ENCODE results near the gene H2BC4.

DNA sequence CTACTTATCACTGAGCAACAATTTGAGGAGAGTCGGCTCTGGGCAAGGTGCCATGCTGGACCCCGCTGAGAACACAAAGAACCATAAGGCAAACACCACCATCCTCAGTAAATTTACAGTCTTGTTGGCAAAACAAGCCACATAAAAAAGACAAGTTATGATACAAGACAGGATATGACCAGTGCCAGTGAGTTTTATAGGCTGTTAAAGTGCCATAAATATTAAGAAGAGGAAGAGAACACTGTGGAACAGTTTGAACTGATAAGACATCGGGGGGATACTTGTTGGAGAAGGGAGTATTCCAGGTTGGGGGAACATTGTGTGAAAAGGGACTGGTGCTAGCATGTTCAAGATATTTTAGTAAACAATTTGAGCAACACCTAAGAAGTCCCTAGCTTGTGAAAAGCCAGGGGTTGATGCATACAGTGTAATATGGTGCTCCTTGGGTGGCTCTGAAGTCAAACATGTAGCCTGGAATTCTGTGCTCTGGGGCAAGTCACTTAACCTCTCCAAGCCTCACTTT is 25.3 kb upstream of the RIPOR2 start:
- RRBS, 2 experiments, result no CpG with 5 or more reads among the region's 3 CpGs

GRCh38 chr6:24991579-24992041 is 55.9 kb upstream of the RIPOR2 start:
- RRBS, 2 experiments, result no CpG with 5 or more reads among the region's 2 CpGs

DNA sequence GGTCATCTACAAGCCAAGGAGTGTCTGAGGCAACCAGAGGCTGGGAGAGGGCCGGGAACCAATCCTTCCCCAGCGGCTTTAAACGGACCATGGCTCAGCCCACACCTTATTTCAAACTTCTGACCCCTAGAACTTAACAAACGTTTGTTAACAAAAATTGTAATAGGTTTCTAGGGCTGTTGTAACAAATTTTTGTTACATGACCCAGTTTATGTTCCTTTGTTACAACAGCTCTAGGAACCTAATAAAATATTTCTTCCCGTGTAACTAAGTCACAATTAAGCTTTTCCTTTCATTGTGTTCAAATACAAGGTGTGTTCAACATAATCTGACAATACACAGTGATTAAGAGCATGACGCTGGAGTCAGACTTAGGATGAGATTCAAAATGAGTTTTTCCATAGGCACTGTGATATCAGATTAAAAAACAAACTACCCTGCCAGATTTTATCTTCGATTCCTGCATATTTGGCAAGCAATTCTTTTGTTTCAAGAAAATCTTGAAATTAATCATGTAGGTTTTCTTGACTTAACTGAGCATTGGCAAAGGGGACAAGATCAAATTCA is 169.5 kb upstream of the RIPOR2 start:
- RRBS, 2 experiments, result no CpG with 5 or more reads among the region's 7 CpGs

DNA sequence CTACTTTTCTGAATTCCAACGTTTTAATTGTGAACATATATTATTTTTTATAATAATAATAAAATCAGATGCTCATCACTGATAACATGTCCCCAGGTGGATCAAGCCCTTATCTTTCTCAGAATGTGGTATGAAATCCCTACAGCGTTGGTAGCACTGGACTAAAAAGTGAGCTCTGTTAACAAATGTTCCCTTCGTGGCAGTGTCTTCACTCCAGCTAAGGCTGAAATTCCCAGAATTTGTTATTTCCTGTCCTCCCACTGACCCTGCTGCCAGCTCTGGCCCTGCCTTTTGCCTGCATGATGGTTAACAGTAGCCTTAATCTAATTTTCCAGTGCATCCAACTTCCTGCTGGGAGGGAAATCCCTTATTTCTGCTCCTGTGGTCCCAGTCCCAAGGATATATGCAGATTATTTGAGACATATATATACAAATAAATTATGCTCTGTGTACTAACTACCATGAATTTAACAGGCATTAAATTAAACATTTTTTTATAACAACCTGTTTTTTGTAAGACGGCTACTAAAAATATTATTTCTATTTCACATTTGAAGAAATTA is 157.2 kb upstream of the CARMIL1 start:
- RRBS, 2 experiments, result no CpG with 5 or more reads among the region's 4 CpGs

DNA sequence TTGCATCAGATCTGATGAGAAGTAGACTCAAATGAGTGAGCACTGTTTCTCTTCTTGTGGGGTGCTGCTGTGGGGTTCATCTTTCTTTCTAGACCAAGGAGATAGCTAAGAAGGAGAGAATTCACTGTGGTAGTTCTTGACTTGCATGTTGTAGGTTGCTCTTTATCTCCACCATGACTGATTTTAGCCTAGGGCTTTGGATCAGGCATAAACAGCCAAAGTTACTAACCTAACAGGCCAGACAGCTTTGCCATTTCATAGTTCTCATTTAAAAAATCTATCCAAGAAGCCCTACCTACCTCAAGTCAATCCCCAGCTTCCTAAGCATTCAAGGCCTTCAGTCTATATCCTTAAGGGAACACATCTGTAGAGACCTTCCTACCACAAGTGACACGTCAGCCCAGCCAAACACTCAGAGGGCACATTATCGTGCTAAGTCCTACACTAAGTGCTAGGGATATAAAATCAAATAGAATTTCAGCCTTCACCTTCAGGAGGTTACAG is 107.8 kb upstream of the CARMIL1 start:
- RRBS, 2 experiments, result no CpG with 5 or more reads among the region's 2 CpGs

- RRBS, 2 experiments, result 13% methylated on average over 1 of the region's 13 CpGs; no CpG with 5 or more reads in 1 of the 2 experiments
These were observed 717 bp upstream of the CARMIL1 start for GRCh38 chr6:25278450-25278864.

DNA sequence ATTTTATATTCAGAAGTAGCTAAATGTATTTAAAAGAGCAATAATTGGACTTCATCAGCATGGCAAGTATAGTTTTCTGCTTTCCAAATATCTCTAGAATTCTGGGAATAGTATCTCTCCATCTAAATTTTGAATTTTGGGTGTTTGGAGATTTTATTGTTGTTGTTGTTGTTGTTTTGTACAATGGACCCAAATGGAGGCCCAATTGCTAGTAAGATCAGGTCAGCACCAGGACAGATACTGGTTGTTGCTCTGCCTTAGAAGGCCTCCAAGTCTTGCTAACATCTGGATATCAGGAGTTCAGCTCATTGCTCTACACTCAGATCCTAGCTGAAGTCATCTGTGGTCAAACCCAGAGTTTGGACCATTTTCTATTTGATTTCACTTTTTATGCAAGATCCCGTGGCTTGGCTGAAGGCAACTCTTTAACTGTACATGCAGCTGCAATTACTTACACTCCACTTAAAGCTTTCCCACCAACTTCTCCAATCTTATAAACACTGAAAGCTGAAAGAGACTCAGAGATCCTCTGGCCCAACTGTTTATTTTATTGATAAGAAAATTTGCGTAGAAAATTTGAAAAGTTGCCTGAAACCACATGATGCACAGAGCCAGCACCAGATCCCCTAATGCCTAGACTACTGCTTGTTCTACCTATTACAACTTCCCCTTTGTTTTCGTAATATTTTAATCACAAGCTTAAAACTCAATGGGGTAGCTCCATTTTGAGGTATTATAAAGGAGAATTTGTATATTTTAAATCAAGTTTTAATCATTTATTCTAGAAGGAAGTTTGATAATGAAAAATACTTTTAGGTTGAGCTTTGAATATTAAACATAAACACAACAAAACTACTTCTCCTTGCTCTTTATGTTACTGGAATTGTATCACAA is 2.7 kb downstream of the SLC17A2 start:
- RRBS, 2 experiments, result no CpG with 5 or more reads among the region's 3 CpGs

DNA sequence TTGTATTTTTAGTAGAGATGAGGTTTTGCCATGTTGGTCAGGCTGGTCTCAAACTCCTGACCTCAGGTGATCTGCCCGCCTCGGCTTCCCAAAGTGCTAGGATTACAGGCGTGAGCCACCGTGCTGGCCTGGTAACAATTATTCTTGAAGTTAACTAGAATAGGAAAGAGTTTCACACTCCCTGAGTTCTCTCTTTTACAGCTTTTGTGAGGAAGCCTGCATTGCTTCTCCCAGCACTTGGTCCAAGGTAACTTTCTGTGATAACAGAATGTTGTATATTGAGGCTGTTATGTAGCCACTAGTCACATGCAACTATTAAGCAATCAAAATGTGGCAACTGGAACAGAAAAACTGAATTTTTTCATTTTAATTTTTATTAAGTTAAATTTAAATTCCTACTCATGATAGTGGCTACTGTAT is 2.4 kb downstream of the TRIM38 start:
- RRBS, 2 experiments, result no CpG with 5 or more reads among the region's 4 CpGs

GRCh38 chr6:26019644-26019784 is 737 bp upstream of the H3C1 start:
- RRBS, 2 experiments, result no CpG with 5 or more reads among the region's 4 CpGs

DNA sequence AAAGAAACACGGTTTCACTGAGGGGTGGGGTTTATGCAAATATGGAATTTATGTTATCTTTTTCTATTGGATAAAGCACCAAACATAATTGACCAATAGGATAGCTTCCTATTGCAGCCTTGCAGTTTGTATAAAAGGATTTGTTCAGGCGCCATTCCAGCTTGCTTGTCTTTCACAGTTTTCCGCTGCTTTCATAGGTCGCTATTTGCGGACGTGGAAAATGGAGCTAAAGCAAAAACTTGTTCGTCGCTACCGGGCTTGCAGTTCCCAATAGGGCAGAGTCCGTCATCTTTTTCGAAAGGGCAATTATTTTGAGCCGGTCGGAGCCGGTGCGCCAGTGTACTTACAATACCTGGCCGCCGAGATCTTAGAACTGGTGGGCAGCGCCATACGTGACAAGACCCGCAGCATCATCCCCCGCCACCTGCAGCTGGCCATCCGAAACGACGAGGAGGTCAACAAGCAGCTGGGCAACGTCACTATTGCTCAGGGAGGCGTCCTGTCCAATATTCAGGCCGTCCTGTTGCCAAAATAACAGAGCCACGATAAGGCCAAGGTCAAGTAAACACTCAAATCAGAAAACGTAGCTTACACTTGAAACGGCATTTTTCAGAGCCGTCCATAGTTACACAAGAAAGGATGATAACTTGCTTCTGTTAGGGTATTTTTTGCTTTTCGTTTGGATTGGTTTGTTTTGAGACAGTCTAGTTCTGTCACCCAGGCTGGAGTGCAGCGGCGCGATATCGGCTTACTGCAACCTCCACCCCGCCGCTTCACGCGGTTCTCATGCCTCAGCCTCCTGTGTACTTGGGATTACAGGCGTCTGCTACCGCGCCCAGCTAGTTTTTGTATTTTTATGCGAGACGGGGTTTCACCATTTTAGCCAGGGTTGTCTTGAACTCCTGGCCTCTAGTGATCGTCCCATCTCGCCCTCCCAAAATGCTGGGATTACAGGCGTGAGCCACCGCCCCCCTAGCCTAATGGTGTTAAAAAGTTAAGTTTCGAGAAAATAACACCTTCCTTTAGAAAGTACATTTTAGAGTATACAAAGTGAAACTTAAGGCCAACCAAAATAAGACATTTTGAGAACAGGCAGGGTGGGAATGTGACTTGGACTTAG is 640 bp upstream of the H2BC3 start:
- RRBS, 2 experiments, result 3 to 7% methylated on average over 4 of the region's 50 CpGs

- RRBS, 2 experiments, result no CpG with 5 or more reads among the region's 3 CpGs
These were observed 2.2 kb downstream of the H1-2 start for GRCh38 chr6:26054075-26054386.

GRCh38 chr6:26054856-26055433 is 1.3 kb downstream of the H1-2 start:
- RRBS, 2 experiments, result no CpG with 5 or more reads among the region's 19 CpGs

DNA sequence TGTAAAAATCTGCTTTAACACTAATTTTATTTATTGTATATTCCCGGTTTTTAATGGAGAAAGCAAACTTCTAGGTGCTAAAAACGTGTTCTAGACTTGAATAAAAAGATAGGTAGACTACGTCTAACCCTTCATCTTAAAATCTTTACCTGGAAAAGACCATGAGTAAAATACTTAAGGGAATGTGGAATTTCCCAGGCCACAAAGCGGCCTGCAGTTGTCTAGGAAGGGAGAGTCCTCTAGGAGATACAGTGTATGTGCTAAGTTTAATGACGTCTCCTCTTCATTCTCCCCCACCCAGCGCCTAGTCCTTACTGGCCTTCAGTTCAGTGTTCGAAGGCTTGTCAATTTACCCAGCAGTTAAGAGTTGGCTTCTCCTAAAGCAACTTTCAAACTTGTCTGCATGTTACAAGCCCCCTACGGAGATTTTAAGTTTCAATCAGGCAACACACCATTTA is 1.4 kb downstream of the H2BC4 start:
- RRBS, 2 experiments, result no CpG with 5 or more reads among the region's 8 CpGs

DNA sequence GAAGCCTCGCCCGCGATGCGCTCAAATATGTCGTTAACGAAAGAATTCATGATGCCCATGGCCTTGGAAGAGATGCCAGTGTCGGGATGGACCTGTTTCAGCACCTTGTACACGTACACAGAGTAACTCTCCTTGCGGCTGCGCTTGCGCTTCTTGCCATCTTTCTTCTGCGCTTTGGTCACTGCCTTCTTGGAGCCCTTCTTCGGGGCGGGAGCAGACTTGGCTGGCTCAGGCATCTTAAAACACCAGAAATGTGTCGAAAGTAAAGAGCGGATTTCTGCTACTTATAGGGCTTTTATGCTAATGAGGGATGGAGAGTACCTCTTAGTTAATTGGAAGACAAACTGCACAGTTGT is at the start of gene H2BC4:
Gene H2BC4, minus strand, starts transcription at position 258 of the 356 bp plus-strand sequence.
- RRBS, 2 experiments, result no CpG with 5 or more reads among the region's 16 CpGs

- RRBS, 2 experiments, result no CpG with 5 or more reads among the region's 6 CpGs
These were observed 206 bp upstream of the H2BC5 start for GRCh38 chr6:26157816-26158015.

DNA sequence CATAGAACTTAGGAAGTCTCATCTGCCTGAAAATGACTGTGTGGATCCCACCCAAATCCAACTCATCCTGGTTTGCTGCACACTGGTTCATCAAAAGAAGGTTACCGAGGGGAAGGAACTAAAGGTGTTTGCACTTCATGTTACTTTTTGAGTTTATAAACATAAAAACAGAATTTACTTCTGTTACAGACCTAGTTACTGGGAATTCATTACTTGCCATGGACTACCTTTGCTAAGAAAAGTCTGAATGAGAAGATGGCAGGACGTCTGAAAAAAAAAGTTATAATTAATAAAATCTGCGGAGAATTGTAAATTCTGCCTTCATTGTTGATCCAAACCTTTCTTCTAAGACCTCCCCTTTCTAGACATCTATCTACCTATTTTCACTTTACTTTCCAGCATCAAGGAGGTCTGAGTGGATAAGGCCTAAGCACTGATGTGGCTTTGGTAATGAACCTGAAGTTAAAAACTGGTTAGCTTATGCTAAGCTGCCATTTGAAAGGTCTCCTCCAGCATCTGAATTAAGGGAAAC is 12.5 kb upstream of the H2BC6 start:
- RRBS, 2 experiments, result no CpG with 5 or more reads among the region's 3 CpGs

- RRBS, 2 experiments, result no CpG with 5 or more reads among the region's 11 CpGs
These were observed 1.2 kb downstream of the H4C4 start for GRCh38 chr6:26187429-26188360.

DNA sequence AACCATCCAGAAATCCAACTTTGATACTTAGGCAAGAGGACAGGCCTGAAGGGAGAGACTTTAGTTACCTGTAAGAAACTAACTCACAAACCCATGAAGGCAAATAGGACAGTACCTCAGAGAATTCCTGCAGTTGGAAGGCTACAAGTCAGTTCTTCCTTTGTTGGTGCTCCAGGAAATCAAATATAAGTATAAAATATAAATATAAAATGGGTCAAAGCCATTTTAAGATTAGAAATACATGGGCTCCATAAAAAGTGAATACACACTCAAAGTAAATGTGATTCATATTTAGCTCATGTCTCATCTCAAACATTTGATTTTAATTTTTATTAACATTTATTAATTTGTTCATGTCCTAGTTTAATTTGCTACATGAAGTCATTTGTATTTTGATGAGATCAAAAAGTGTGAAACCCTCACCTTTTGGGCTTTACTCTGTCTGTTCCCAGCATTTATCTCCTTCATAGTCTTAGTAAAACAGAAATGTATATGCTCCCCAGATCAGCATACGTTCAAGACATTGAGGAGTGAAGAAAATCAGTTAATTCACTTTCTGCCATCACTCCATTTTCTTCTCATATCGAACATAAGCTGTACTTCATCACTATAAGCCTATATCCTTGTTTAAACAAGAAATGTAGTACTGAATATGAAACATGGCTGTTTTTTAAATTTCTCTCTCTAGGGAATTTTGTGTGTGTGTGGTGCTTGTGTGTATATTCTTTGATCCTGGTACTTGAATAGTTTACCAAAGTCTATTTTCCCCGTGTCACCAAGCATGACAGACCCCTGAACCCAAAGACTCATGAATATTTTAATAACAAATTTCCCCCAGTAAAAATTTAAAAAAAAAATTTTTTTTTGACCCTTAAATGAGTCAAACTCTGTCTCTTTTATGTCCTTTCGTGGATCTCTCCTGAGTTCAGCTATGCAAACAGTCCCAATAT is 2.9 kb downstream of the H3C4 start:
- RRBS, 2 experiments, result no CpG with 5 or more reads among the region's 4 CpGs

DNA sequence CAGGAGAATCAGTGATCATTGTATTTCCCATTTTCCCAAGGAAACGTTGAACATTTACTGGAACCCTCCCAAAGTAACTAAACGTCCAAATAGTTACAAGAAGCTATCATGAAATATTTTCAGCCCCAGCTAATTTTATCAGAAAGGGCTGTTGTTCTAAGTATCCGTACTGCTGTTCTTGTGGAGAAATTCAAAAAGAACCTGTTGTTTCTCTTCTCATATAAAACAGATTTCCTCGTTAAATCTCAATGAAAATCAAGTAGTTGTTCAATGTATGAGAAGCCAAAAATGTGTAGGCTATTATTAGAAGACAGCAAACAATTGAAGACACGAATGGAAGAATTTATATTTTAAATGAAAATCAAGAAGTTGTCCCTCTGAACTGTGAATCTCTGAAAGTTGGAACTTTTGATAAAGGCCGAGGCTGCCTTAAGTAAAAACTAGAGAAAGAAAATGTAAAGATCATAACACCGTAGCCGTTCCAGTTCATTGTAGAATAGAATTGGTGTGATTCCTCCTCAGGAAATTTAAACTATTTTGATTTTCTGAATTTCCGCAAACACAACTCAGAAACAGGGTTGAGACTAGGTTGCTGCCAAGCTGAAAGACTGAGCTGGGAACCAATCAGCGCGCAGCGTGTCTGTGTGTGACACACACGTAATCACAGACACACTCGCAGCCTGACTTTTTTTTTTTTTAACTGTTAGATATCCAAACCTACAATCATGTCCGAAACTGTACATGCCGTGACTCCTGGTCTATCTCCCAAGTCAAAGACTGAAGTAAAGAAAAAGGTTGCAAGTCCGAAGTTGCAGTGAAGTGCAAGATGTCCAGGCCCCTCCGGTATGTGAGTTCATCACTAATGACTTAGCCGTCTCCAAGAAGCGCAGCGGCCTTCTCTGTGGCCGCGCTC is 2.0 kb downstream of the H3C4 start:
- RRBS, 2 experiments, result 13% methylated on average over 2 of the region's 23 CpGs; no CpG with 5 or more reads in 1 of the 2 experiments

GRCh38 chr6:26198100-26198700 is 893 bp downstream of the H2AC7 start:
- RRBS, 2 experiments, result no CpG with 5 or more reads among the region's 25 CpGs

Data from Panc1 (cell line).